ENCODE measurements around a stretch of chr9.

GRCh38 chr9:5500659-5501400 lies 9.5 kb upstream of the PDCD1LG2 start:
- PRO-cap: no peak
- RAMPAGE, long total RNA, 2 experiments: no peak in any of the 2 experiments

- PRO-cap: no peak
- RAMPAGE, long total RNA, 2 experiments: no peak in any of the 2 experiments
Observed at GRCh38 chr9:5509558-5510260, 622 bp upstream of the PDCD1LG2 start.

DNA sequence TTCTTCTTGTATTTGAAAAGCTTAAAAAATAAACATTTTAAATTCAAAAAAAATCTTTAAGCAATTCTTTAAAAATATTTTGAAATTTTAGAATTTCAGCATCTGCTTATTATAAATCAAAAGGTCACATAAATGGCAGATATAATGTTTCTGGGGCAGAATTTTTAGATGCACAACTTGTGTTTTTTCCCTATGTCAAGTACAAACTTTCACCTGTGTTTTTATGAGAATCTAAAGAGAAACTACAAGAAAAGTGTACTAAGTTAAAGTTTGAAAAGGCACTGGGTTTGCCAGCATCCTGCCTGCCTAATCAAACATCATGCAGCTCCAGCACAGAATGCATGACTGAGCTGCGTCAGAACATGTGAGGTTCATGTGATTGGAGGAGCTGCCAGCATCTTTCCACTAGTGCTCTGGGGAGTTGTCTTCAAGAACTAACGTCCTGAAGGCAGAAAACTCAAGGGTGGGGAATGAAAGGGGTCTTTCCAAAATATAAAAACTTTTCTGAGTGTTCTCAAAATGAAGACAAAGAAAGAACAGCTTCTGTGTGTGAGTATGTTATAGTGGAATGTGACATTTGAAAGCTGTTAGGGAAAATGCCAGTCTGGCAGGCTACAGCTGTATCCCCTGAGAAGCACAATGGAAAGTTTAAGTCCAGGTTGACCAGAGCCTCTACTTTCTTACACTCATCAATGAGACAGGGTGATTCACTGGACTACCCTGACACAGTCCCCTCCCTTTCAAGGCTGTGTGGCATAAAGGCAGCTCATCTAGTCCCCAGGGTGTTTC lies 46.0 kb upstream of the RIC1 start:
- PRO-cap: bidirectional peak, plus-strand start at position 430 of the sequence, minus-strand start at position 319 of the sequence
- RAMPAGE, long total RNA, 2 experiments: no peak in any of the 2 experiments

DNA sequence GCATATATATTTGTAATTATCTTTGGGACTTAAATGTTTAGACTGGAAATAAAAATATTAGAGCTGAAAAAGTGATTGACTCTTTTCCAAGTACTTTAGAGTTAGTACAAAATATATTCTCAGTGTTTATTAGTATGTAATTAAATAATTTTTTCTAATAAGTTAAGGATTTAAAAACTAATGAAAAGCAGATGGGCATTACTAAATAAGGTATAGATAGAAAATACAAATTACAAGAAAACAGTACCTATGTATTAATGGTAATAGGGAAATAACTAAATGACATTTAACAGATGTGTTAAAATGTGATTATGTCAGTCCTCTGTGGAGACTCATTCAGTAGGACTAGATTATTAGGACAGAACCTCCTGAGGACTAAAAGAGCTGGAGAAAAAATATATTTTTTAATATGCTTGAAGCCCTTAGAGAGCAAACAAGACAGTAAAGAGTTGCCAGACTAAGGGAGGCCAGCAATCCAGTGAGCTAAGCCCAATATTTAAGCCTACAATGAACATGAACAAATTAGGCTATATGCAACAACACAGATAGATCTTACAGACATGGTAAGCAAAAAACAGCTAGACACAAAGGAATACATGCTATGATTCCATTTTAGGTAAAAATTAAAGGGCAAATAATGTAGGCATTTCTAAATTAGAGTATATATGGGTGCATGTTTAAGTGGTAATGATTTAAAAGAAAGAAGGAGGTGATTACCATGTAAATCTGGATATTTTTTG lies 101.1 kb downstream of the RIC1 start:
- PRO-cap: no peak
- RAMPAGE, long total RNA, 2 experiments: start-site peak on the plus strand in 1 of 2 experiments, centred at position 508 of the sequence, 13 reads per replicate

- PRO-cap: no peak
- RAMPAGE, long total RNA, 2 experiments: no peak in any of the 2 experiments
Observed at GRCh38 chr9:5785792-5786466, 47.0 kb downstream of the ERMP1 start.

DNA sequence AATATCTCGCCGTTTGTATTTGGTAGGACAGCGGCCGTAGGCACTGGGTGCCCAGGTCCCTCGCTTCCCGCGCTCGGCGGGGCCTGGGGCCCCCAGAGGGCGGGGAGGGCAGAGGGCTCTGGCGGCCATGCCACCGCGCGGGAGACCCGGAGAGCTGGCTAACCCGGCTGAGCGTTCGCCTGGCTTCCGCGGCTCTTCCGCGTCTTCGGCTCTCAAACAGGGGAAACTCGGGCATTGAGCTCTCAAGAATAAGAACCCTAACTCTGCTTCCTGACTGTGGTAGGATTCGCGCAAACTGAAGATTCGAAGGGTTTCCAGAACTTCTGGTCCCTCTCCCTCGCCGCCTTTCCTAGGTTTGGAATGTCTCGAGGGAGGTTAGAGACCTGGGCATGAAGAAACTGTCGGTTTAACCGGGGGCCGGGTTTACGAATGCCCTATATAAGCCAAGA lies 915 bp downstream of the UHRF2 start:
- PRO-cap: no peak
- RAMPAGE, long total RNA, 2 experiments: no peak in any of the 2 experiments

GRCh38 chr9:6497858-6498609 lies 85.0 kb downstream of the UHRF2 start:
- PRO-cap: no peak
- RAMPAGE, long total RNA, 2 experiments: no peak in any of the 2 experiments

- PRO-cap: unidirectional peak, plus-strand start at chr9:6563401
- RAMPAGE, long total RNA, 2 experiments: no peak in any of the 2 experiments
Observed at GRCh38 chr9:6562857-6563487, 82.6 kb downstream of the GLDC start.

DNA sequence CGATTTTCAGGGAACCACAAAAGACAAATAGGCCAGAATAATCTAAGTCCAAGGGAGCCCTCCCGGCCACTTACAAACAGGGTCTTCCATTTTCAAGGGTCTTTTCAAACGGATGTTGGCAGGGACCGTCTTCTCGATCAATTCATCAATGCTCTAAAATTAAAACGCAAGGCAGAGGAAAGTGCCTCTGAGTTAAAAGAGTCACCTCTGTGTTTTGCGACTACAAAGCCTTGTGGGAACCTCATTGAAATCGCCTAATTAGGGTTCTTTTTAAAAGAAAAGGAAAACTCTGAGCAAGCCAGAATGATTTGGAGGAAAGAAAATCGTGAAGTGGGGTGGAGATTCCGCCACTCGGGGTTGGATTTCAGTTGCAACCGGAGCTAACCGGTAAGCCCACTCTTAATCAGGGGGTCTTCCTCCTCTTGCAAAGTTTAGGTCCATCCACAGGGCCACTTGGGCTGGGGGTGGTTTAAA lies 952 bp downstream of the GLDC start:
- PRO-cap: no peak
- RAMPAGE, long total RNA, 2 experiments: no peak in any of the 2 experiments

DNA sequence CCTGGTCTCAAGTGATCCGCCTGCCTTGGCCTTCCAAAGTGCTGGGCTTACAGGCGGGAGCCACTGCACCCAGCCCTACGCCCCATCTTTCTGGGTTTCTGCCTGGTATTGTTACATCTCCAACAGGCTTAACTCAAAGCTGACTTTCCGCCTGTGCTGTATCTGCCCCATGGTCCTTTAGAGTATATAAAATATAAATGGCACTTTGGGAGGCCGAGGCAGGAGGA lies 36.4 kb upstream of the GLDC start:
- PRO-cap: no peak
- RAMPAGE, long total RNA, 2 experiments: no peak in any of the 2 experiments

- PRO-cap: no peak
- RAMPAGE, long total RNA, 2 experiments: no peak in any of the 2 experiments
Observed at GRCh38 chr9:6827443-6828183, 69.8 kb downstream of the KDM4C start.

- PRO-cap: no peak
- RAMPAGE, long total RNA, 2 experiments: no peak in any of the 2 experiments
Observed at GRCh38 chr9:7103433-7104274, 345.9 kb downstream of the KDM4C start.

GRCh38 chr9:7147618-7148238 lies 390.0 kb downstream of the KDM4C start:
- PRO-cap: no peak
- RAMPAGE, long total RNA, 2 experiments: no peak in any of the 2 experiments

DNA sequence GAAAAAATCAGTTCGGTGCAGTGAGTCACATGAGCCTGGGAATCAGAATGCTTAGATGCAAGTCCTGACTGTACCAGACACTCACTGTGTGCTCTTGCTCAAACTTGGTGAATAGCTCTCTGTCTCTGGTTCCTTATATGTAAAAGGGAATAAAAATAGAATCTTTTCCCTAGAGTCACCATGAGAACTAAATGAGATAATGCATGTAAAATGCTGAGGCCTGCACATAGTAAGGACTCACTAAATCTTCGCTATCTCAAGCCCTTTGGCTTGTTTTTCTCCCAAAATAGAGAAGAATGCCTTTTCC lies 483.4 kb downstream of the DMAC1 start:
- PRO-cap: no peak
- RAMPAGE, long total RNA, 2 experiments: no peak in any of the 2 experiments

GRCh38 chr9:8856872-8857352 lies 1057.3 kb upstream of the DMAC1 start:
- PRO-cap: no peak
- RAMPAGE, long total RNA, 2 experiments: no peak in any of the 2 experiments

DNA sequence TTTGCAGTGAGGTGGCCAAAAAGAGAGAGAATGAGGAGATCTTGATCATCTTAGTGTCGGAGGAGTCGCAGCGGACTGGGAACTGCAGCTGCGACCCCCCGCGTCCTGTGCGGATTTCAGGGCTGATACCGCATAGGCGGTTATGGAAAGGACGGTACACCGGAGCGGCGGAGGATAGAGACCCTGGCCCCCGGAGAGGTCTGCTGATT lies 515 bp downstream of the LURAP1L start:
- PRO-cap: no peak
- RAMPAGE, long total RNA, 2 experiments: no peak in any of the 2 experiments

- PRO-cap: no peak
- RAMPAGE, long total RNA, 2 experiments: no peak in any of the 2 experiments
Observed at GRCh38 chr9:12972858-12973048, 197.9 kb downstream of the LURAP1L start.

DNA sequence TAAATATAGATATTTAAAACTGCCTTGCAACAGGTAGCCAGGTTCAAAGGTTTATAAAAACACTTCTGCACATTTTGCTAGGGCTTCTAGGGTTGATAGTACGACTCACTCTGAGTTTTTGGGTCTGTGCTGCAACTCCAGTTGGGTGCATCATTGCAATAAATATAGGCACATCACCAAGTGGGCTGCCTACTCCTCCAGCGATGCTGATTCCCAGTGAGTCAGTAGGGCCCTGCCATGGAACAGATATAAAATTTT lies 167.6 kb downstream of the MPDZ start:
- PRO-cap: no peak
- RAMPAGE, long total RNA, 2 experiments: no peak in any of the 2 experiments

GRCh38 chr9:13443231-13443671 lies 163.8 kb upstream of the MPDZ start:
- PRO-cap: no peak
- RAMPAGE, long total RNA, 2 experiments: no peak in any of the 2 experiments

- PRO-cap: no peak
- RAMPAGE, long total RNA, 2 experiments: no peak in any of the 2 experiments
Observed at GRCh38 chr9:13491940-13492381, 212.5 kb upstream of the MPDZ start.

Data from lower leg skin (tissue), 2 donors.